Hematopoietic multipotent progenitor cell (in vitro differentiated cells): ENCODE data around the genes OPN1MW2, FLNA, MPP1 and F8A2.

DNA sequence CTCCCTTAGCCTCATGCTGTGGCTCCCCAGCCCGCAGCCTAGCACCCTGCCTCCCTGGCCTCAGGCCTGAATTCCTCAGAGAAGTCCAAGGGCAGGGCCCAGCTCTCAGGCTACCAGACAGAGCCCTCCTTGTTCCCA lies 7.1 kb downstream of the IRAK1 start:
- CAGE, long polyA plus RNA, result no peak

GRCh38 chrX:154084378-154085146 lies 13.0 kb downstream of the MECP2 start:
- CAGE, long polyA plus RNA, result no peak

DNA sequence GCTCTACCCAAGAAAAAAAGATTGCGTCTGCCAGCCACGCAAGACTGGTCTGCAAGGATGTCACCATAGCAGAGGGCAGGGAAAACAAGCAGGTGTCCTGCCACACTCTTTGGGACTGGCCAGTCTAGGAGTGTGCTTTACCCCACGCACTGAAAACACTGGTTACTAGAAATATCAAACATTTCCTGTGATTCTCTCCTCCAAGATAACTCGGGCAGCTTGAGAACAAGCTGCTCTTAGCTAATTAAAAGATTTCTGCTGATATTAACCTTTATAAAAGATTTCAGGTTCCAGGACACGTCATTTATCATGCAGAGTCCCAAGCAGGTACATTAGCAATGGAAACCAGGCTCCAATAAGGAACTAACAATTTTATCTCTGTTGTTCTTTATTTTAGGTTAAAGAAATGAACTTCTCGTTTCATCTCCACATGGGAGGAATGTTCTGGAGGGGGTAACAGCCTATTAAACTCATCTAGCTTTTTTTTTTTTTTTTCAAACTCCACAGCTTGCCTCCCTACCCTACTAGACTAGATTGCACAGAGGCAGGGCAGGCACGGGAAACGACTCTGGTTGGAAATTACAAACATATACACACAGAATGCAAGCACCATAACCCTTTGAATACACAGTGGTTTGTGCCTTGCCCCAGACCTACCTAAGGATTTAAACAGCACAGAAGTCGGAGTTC lies 2.9 kb downstream of the MECP2 start:
- CAGE, long polyA plus RNA, result no peak

- CAGE, long polyA plus RNA, result no peak
These were observed at the start of gene OPN1MW2 for GRCh38 chrX:154219382-154220055. TSS of gene OPN1MW2 (plus strand) at chrX:154219756.

- CAGE, long polyA plus RNA, result no peak
These were observed 38.5 kb downstream of the TKTL1 start for GRCh38 chrX:154334094-154334405.

- CAGE, long polyA plus RNA, result start-site peak on the plus strand at chrX:154348538-154348927, 19 reads
These were observed 25.9 kb downstream of the FLNA start for GRCh38 chrX:154348113-154349274.

DNA sequence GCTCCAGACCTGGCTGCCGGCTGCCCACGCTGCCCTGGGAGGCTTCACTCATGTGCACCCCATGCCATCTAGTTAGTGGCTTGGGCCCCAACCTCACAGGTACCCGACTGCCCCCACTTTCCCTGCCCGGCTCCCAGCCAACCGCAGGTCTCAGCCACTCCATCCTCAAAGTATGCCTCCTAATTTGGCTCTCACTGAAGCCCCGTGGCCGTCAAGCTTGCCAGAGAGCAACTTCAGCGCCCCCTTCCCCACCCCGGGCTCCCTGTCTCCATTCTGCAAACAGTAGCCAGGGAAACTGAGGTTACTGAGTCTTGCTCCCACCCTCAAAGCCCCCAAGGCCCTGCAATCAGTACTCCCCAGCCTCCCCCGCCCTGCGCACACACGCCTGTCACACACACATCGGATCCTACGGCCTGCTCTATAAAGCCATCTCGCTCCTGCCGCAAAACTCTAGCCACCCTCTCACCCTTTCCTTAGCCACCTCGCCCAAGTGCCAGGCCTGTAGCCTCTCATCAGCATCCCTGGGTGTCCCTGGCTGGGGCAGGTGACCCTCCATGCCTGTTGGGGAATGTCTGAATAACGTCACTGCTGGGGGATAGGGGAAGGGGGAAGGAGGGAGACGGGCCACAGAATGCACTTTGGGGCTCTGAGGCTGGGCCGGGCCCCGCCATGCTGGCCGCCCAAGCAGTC lies 18.2 kb downstream of the FLNA start:
- CAGE, long polyA plus RNA, result no peak

DNA sequence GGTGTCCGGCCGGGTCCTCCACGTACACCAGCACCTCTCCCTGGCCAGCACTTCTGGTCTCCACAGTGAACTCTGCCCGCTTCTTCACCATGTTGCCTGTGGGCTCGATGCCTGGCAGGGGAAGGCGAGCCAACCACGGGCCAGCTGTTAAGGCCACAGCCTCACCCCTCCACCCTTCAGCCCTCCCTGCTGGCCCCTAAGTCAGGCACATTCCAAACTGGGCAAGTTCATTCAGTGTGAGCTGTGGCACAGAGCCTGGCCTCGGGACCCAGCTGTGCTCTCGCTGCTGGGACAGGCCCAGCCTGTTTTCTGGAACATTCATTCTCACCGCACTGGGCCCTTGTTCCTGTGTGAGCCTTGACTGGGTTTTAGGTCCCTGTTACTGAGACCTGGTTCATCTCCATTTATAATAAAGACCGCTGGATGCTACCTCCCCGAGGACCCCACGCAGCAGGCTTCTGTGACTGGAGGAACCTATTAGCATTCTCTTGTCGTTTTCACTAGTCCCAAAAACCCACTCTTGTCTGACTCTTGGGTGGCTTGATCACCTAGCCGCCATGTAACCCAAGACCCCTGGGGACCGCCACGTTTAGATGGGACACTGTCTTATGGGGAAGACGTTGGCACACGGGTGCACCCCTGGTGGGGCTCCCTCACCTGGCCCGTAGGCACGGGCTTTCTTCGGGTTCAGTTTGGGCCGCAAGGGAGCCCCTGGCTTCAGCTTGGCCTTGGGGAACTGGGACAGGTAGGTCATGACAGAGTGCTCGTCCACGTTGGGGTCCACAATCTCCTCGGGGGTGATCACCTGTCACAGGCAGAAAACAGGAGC lies 7.5 kb downstream of the FLNA start:
- CAGE, long polyA plus RNA, result no peak

- CAGE, long polyA plus RNA, result no peak
These were observed at the start of gene FLNA for GRCh38 chrX:154374013-154375467. TSS of gene FLNA (minus strand) at chrX:154374634.

DNA sequence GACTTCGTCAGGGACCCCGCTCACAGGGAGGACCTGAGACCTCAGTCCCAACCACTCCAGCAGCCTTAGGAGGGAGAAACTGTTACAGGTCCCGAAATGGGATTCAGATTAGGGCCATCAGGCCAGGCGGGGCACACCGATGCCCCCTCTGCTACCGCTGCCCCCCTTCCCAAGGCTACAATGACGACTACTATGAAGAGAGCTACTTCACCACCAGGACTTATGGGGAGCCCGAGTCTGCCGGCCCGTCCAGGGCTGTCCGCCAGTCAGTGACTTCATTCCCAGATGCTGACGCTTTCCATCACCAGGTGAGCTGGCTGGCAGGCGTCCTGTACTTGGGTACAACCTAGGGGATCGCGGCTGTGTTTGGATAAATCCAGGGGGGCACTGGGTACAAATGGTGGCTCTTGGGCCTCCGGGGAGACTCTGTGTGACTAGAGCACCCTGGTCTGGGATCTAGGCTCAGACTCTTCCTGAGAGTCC lies 1.0 kb downstream of the EMD start:
- CAGE, long polyA plus RNA, result no peak

GRCh38 chrX:154383494-154383972 lies 4.4 kb downstream of the EMD start:
- CAGE, long polyA plus RNA, result no peak

GRCh38 chrX:154399546-154400398 lies 1.6 kb downstream of the RPL10 start:
- CAGE, long polyA plus RNA, result start-site peak on the minus strand at chrX:154399579-154399782, 18 reads

- CAGE, long polyA plus RNA, result no peak
These were observed 560 bp upstream of the FAM3A start for GRCh38 chrX:154516343-154517241.

DNA sequence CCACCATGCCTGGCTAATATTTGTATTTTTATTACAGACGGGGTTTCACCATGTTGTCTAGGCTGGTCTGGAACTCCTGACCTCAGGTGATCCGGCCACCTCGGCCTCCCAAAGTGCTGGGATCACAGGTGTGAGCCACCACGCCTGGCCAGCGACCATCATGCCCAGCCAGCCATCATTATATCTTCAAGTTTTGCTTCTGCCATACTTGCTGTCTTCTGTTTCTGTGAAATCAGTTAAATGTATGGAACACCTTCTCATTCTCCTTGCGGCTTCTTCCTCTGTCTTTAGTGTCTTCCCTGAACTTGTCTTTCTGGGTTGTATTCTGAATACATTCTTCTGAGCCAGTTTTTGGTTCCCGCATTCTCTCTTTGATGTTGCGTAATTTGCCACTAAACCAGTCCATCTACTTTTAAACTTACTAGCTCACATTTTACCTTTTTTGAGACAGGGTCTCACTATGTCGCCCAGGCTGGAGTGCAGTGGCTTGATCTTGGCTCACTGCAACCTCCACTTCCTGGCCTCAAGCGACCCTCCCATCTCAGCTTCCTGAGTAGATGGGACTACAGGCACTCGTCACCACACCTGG lies 9.5 kb upstream of the FAM3A start:
- CAGE, long polyA plus RNA, result no peak

DNA sequence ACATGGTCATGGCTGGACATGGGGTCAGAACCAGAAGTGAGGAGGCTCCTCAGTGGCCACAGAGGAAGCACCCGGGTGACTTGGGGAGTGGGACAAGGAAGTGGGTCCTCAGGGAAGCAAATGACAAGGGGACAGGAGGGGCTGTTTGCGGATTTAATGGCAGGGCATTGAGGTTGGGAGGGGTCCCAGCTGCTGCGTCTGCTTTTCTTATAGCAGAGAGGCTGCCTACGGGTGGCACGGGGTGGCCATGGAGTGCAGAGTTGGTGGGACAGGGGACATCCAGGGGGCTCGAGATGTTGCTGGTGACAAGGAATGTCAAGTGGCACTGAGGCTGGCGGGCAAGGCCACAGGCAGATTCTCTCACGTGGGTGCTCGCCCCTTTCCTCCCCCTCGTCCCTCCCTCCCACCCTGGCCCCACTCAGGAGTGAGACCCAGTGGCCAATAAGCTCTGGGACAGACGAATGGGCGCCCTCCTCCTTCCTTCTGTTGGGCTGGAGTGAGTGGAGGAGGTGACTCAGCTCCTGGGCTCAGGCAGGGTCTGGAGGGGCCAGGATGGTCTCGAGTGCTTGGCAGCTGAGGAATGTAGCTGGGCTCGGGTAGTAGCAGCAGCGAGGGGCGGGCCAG lies 15.3 kb downstream of the G6PD start:
- CAGE, long polyA plus RNA, result start-site peak on the minus strand centred at position 356 of the sequence, 91 bp wide, 116 reads

DNA sequence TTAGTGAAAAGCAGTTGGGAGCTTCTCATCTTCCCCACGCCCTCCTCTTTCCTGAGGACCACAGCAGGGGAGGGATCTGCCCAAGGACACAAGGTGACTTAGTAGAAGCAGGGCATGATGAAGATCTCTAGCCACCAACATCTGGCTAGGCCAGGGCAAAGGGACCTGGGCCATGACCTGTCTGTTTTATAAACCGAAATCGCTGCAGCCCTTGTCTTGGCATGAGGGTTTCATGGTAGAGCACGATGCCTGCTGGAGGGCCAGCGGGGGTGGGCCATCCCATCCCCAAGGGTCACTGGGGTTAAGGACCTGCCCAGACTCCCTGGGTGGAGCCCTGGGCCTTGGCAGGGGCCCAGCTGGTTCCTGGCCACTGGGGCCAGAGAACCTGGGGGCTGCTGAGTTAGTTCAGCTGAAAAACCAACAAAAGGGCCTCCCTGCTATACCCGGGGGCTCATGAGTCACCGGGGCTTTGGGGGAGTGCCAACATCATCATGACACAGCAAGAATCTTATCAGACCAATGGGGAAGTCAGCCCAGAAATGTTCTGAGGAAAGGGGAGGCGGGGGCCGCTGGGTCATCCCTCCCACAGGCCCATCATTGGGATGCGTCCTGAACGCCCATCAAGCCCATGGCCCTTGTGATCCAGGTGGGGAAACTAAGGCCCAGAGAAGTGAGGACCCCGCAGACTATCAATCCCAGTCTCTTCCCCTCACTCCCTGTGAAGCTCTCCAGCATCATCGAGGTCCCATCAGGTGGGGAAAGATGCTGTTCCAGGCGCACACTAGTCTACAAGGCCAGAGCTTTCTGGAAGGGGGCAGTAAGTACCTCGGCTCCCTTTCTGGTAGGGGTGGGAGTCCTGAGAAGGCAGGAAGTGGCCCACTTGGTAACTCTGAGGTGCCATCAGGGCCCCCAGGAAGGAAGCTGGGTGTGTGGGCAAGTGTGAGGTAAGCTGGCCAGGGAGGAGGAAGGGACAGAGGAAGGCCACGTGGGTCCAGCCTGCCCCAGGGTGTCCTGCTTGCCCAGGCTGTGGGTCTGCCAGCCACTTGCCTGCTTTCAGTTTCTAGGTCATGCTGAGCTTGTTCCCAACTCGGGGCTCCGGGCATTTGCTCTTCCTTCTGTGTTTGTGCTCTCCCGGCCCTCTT lies 4.6 kb downstream of the G6PD start:
- CAGE, long polyA plus RNA, result no peak

DNA sequence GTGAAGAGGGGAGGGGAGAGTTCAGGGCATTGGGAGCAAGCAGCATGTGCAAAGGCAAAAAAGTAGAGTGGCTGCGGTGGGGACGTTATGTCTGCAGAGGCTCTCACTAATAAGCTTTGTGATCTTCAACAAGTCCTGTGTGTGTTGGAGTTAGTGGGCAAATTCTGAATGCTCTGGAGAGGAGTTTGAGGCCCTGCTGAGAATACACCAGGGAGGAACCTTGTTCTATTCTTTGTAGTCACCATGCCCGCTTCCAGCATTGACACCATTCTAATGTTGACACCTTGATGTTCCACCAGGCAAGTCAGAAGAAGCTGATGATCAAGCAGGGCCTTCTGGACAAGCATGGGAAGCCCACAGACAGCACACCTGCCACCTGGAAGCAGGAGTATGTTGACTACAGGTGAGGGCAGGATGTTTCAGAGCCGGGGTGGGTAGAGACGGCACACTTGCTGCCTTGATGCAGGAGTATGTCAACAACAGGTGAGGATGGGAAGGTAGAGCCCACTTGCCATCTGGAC lies 11.7 kb downstream of the DKC1 start:
- CAGE, long polyA plus RNA, result no peak

GRCh38 chrX:154804704-154806026 lies at the start of gene MPP1:
TSS of gene MPP1 (minus strand) at chrX:154805485.
- CAGE, long polyA plus RNA, result start-site peak on the minus strand at chrX:154805363-154805485, 808 reads

- CAGE, long polyA plus RNA, result no peak
These were observed 6.4 kb downstream of the SMIM9 start for GRCh38 chrX:154827946-154828604.

DNA sequence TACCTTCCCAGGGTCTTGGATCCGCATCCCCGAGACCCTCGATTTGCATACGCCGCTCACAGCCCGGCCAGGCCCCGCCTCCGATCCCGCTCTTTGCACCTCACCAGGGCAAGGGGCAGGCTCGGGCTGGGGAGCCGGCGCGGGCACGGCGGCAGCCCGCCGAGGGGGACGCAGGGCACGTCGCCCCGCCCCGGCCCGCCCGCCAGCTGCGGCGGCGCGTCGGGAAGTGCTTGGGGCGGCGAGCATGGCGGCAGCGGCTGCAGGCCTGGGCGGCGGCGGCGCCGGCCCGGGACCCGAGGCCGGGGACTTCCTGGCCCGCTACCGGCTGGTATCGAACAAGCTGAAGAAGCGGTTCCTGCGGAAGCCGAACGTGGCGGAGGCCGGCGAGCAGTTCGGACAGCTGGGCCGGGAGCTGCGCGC lies at the start of gene F8A2:
Gene F8A2 (plus strand): TSS at position 225 of the 420 bp plus-strand sequence.
- CAGE, long polyA plus RNA, result no peak